Ileum (tissue), 1 donor: ENCODE data around the genes SPANXA1, CXorf51A, PASD1, MAGEA2B and MAGEA6.

GRCh38 chrX:140712571-140713536, 208.0 kb upstream of the SOX3 start:
- PRO-cap: no peak

DNA sequence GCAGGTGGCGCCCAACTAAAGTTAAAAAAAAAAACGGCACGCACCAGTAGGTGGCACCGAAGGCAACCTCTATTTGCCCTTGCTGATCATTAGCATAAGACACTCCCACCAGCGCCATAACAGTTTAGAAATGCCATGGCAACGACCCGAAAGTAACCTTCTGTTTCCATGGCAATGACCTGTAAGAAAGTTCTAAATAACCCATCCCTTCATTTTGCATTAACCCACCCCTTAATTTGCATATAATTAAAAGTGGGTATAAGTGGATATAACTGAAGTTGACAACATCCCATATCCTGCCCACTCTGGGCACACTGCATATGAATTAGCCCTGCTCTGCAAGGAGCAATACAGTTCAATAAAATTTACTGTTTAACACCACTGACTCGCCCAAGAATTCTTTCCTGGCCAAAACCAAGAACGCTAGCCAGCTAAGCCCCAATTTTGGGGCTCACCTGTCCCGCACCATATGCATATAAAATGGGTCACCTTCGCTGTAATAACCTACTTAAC, 83.8 kb upstream of the SPANXB1 start:
- PRO-cap: no peak

- PRO-cap: no peak
Measured at GRCh38 chrX:141002133-141002486, 284 bp upstream of the SPANXB1 start.

DNA sequence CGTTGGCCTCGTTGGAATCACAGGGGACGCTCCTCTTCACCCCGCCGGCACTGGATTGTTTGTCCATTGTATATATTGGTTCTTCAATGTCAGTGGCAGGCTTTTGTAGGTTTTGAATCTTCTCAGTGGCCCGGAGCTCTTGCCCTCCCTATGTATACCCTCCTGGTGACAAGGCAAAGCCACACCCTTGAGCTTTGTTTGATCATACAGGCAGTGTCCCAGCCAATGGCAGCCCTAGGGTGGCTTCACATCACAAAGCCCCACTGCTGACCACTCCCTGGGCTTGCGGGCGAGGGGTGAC, at the start of gene SPANXA1:
TSS of gene SPANXA1 (minus strand) at position 127 of the 301 bp plus-strand sequence.
- PRO-cap: no peak

GRCh38 chrX:143633414-143634265, 2.3 kb downstream of the SLITRK4 start:
- PRO-cap: no peak

GRCh38 chrX:146814494-146815026, at the start of gene CXorf51A:
TSS of gene CXorf51A (minus strand) at chrX:146814744.
- PRO-cap: no peak

- PRO-cap: no peak
Measured at GRCh38 chrX:148380483-148381042, 119.9 kb upstream of the AFF2 start.

DNA sequence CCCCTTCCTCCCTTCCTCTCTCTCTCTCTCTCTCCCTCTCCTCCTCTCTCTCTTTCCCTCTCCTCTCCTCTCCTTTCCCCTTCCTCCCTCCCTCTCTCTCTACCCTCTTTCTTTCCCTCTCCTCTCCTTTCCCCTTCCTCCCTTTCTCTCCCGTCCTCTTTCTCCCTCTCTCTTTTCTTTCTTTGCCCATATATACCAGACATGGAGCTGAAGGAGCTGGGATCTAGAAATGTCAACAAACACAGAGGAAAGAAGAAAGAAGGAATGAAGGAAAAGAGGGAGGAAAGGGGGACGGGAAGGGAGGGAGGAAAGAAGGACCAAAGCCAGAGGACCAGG, 12.2 kb upstream of the EOLA1 start:
- PRO-cap: no peak

- PRO-cap: no peak
Measured at GRCh38 chrX:149829218-149830095, 47.7 kb downstream of the MAGEA9 start.

DNA sequence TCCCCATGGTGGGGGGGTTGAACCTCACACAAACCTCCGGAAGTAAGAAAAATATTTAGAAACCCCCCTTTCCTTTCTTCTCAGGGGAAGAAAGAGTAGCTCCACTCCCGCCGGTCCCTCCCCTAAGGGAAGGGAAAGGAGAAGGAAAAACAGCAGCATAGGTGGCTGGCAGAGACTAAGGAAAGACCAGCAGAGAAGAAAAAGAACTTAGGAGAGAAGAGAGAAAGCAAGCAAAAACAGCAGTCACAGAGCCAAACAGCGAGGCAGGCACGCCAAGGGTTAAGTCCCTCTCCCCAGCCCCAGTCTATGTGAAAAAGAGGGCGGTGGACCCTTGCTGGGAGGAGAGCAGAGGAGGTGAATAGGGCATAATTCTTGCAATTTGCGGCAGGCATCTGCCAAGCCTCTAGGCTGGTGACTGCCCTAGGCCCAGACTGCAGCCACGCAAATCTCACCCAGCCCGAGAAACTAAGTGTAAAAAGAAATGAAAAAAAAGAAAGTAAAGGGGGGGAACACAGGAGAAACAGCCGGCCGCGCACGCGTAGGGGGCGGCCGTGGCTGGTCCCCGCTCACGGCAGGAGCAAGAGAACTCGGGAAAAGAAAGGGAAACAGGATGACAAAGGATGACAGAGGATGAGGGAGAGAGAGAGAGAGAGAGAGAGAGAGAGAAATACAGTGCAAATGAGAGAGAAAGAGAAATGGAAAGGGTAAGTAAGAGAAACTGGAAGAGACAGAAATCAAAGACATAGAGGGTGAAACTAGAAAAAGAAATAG, 48.6 kb downstream of the MAGEA9 start:
- PRO-cap: no peak

DNA sequence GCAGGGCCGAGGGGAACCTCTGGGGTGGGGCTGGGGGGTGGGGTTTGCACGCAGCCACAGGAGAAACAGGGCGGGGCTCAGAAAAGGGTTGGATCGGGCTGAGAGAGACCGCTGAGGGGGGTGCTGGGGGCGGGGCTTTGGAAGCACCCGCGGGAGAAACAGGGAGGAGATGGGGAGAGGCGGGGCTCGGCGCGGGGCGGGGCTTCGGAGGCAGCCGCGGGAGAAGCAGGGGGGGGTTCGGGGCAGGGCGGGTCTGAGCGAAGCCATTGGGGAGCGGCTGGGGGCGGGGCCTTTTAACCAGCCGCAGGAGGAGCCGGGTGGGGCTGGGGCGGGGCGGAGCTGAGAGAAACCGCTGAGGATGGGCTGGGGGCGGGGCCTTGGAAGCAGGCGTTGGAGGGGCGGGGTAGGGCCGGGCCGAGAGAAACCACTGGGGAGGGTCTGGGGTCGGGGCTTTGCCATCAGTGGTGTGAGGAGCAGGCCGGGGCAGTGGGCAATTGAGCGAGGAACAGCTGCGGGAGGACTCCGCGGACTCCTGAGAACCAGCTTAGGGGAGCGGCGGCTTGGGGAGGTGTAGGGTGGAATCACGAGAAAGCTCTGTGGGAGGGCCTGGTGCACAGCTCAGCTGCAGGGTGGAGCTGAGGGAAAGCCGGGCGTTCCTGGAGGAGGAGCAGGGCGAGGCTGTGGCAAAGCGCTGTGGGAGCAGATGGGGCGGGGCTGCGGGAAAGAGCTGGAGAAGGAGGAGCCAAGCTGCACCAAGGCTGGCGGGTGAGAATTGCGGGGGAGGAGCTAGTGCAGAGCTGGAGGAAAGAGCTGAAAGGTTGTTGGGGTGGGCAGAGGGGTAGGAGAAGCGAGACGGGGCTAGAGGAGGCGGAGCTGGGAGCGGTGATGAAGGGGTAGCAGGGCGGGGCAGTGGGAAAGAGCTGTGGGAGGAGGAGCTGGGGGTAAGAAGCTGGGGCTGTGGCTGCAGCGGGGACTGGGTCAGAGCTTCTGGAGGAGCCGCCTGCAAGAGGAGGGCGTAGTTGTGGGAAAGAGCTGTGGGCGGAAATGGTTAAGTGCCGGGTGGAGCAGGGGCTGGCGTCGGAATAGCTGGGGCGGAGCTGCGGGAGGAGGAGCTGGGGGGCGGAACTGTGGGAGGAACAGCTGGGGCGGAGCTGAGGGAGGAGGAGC, 1.4 kb upstream of the EOLA2 start:
- PRO-cap: bidirectional peak, plus-strand start at position 768 of the sequence, minus-strand start at position 533 of the sequence; unidirectional peak, minus-strand start at position 989 of the sequence; bidirectional peak, plus-strand start outside the sequence, minus-strand start at position 1,045 of the sequence

DNA sequence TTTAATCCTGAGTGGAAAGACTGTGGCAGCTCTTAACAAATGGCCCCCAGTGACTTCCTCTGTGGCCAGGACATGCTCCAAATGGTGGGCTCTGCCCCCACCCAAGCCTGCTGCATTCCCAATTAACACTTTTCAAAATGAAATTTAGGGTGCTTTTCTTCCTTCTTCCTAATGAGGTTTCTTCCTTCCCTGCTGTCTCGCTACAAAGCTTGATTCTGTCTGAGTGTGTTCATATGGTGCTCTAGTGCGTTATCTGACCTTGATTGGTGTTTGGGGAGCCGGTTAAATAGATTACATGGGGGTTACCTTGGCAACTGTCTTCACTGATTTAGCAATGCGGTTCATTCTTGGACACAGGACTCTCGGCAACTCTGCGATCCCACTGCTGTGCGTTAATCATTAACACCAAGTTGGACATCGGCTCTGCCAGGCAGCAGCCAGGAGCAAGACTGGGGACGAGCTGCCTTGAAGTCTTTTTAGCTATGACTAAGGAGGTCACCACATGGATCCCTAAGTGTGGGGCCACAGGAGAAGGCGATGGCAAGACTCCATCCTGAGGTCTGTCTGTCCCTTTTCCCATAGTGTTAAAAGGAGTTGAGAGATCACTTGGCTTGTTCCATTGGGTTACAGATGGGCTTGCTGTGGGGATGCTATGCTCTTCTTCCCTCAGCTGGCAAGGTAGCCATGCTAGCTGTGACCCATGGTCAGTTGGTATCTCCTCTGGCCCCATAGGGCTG, 93.5 kb upstream of the MAMLD1 start:
- PRO-cap: no peak

DNA sequence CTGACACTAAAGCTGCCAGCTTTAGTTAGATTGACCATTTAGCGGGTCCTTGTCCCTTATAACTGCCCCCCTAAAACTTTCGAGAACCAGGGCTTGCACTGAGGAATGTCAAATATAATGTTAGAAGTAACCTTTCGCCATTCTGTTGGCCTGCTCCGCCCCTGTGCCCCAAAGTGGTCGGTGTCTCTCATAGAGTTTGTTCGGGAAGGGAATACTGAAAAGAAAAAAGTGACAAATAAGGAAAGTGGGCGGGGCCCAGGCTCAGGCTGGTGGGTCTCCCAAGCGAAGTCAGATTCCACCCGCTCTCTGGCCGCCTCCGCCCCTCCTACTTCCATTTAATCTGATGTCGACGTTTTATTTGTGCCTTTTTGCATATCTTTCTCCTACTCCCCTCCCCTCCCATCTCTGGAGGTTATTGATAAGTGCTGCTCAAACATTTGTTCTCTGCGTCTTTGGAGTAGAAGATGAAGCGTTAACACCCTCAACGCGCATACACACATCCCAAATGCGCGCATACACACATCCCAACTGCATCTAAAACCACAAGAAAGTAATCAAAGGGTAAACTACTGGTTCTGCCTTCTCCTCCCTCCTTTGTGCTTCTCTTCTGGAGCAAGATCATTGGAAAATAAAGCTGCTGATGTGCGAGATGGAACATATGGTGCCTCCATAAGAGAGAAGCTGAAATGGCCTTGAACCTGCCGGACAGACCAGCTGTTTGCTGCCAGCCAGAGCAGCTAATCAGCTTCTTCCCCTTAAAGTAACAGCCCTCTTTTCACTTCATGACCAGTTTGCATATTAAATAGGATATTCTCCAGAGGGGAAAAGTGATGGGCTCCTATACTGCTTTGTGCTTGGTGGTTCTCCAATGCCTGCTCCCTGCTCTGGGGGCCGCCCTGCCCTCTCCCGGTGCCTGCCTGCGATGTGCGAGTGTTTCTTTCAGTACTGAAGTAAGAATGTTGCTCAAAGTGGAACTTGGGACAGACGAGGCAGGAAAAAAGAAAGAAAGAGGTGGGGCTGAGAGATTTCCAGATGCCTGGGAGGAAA, 3.1 kb downstream of the MAMLD1 start:
- PRO-cap: no peak

DNA sequence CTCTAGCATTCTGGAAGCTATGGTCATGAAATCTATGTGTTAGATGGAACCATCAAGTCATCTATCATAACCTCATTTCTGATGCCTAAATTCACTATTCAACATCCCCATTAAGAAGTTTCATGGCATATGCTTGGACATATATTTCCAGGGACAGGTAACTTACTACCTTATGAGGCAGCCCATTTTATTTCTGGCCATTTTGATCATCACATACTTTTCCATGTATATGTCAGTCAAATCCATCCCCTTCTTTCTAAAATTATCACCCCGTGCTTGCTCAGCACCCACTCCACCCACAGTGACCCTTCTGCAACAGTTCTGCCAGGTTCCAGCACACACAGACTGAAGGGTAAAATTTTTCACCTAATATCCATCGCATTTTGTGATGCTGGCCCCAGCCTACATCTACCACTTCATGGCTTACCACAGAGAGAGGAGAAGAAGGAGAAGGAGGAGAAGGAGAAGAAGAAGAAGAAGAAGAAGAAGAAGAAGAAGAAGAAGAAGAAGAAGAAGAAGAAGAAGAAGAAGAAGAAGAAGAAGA, 34.7 kb downstream of the MAMLD1 start:
- PRO-cap: no peak

DNA sequence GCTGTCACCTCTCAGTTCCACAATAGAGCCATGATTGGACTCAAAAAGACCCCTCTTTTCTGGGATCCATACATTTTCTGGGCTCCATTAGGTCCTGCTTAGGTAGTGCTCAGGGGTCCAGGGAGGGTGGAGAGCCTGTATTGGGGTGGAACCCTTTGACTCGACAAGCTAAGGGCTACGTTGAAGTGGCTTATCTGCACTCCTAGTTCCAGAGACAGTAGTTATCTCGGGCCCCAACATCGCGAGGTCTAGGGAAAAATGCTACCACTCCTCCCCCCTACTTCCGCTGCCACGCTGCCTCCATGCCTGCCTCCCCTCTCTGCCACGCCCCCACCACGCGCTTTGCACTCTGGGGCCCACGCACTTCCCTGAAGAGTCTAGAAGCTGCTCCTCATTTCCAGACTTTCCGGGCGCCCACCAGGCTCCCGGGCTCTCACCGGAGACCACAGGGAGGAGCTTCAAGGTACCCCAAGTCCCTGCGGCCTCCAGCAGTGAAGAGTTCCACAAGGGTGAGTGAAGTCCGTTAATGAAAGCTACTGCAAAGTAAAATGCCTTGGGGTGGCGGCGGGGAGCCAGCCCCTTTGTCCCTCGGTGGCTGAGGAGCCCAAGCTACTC, at the start of gene PASD1:
TSS of gene PASD1 (plus strand) at position 345 of the 615 bp plus-strand sequence.
- PRO-cap: no peak

- PRO-cap: no peak
Measured at GRCh38 chrX:151722346-151722780, 6.5 kb downstream of the FATE1 start.

DNA sequence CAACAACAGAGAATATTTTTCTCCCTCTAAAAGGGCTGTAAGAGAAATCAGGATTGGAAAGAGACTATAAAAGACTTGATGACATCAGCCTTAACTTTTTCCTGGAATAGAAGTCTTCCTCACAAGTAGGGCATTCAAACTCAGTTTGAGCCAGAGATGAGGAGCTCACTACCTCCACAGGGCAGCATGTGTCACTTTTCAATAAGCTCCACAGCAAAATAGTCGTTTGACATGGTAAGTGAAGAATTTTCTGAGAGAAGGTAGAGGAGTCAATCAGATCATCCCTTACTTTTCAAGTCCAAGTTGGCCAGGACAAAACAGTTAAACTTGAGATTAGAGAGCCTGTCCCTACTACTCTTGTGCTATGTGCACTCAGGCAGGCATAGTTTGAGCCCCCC, 9.0 kb upstream of the GABRE start:
- PRO-cap: no peak

DNA sequence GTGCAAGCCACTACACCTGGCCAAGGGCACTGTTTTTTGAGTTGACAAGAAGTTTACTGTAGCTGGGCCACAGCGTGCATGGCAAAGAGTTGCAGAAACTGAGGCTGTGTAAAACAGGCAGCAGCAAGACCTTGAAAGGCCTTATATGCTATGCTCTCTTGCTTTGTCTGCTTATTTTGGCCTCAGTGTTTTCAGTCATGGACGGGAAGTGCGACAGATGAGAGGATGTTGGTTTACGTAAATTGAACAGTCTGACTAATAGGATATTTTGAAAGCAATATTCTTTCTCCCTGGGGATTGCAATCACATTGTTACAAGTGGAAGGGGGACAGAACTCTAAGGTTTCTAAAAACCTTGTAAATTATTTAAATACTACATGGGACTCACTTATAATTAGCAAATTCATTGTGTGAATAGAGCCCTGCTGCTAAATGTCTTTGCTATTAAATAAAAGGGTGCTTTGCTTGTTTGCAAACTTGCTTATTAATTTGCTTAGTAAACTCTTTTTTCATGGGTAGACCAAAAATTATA, 32.3 kb upstream of the MAGEA10 start:
- PRO-cap: no peak

DNA sequence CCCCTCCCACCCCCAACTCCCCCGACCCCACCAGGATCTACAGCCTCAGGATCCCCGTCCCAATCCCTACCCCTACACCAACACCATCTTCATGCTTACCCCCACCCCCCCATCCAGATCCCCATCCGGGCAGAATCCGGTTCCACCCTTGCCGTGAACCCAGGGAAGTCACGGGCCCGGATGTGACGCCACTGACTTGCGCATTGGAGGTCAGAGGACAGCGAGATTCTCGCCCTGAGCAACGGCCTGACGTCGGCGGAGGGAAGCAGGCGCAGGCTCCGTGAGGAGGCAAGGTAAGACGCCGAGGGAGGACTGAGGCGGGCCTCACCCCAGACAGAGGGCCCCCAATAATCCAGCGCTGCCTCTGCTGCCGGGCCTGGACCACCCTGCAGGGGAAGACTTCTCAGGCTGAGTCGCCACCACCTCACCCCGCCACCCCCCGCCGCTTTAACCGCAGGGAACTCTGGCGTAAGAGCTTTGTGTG, at the start of gene MAGEA2B:
TSS of gene MAGEA2B (plus strand) at position 239 of the 484 bp plus-strand sequence.
- PRO-cap: no peak

DNA sequence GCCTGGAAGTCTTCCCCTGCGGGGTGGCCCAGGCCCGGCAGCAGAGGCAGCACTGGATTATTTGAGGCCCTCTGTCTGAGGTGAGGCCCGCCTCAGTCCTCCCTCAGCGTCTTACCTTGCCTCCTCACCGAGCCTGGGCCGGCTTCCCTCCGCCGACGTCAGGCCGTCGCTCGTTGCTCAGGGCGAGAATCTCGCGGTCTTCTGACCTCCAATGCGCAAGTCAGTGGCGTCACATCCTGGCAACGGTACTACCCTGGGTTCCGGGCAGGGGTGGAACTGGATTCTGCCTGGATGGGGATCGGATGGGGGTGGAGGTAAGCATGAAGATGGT, at the start of gene MAGEA6:
TSS of gene MAGEA6 (minus strand) at position 151 of the 331 bp plus-strand sequence.
- PRO-cap: no peak